PC-3 (cell line): ENCODE data around the genes AGFG2, LRCH4 and MUC3A.

- RAMPAGE, long total RNA = no peak
These were observed 2.9 kb downstream of the PPP1R35 start for GRCh38 chr7:100433230-100433883.

GRCh38 chr7:100538717-100539658 lies at the start of gene AGFG2:
Gene AGFG2, plus strand, starts transcription at chr7:100539203.
- RAMPAGE, long total RNA = no peak

- RAMPAGE, long total RNA = no peak
These were observed 5.7 kb downstream of the AGFG2 start for GRCh38 chr7:100544382-100545460.

GRCh38 chr7:100552101-100552817 lies 13.3 kb downstream of the AGFG2 start:
- RAMPAGE, long total RNA = no peak

DNA sequence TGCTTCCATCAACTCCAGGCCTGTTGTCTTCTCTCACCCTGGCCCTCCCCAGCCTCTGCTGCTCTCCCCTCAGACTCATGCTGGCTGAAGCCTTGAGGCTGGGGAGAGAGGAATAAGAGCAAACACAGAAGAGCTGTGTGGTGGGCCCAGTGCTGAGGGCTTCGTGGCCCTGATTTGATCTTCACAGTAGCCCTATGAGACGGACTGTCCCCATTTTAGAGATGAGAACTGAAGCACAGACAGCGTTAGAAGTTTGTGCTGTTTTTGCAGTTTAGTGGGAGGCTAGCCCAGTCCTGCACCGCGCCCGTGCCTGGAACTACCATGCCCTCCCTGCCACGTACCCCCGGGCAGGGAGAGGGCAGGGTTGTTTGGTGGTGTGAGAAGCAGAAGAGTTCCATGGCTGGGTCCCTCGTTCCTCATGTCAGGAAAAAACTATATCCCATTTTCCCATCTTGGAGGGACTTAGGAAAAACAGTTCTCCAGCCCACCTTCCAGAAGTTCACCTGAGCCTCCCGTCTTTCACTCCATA lies 10.3 kb downstream of the SAP25 start:
- RAMPAGE, long total RNA = no peak

GRCh38 chr7:100572930-100573298 lies 786 bp downstream of the SAP25 start:
- RAMPAGE, long total RNA = no peak

- RAMPAGE, long total RNA = no peak
These were observed at the start of gene LRCH4 for GRCh38 chr7:100586023-100586246. Gene LRCH4, minus strand, starts transcription at chr7:100586129.

DNA sequence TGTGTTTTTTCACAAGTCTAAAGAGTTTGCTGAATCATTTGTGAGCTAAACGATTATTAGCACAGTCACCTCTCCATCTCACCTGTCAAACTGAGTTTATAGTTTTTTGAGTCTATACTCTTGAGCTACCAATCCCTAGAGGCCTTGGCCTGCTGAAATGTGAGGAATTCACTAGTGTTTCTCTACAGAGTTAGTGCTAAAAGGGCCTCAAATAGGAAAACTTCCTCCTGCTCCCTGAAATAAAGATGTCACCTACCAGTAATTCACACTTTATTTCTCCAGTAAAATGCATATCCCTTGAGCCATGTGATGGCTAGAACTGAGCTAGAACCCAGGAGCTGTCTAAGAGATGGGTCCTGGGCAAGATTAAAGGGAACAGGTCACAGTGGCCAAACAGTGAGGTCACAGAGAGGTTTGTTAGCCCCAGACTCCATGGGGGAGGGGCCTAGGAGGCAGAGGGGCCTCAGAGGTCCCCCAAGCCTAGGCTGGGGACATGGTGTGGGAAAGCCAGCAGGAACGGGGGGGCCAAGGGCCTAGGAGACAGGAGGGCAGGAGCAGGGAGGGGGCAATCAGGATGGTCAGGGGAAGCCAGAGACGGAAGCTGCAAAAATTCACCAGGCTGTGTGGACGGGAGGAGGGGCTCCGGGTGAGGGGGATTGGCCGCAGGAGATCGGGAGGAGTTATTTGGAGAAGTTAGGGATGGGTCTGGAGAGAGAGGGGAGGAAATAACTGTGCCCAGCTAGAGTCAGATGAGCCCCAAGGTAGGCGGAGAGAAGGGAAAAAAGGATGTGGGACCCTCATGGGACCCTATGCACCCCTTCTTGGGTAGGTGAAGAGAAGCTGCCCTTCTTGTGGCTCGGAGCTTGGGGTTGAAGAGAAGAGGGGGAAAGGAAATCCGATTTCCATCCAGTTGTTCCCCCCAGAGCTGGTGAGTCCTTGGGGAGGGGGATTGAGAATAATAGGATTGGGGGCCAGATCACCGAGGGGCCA lies 3.3 kb downstream of the FBXO24 start:
- RAMPAGE, long total RNA = no peak

- RAMPAGE, long total RNA = no peak
These were observed 14.2 kb downstream of the MOSPD3 start for GRCh38 chr7:100626084-100627433.

DNA sequence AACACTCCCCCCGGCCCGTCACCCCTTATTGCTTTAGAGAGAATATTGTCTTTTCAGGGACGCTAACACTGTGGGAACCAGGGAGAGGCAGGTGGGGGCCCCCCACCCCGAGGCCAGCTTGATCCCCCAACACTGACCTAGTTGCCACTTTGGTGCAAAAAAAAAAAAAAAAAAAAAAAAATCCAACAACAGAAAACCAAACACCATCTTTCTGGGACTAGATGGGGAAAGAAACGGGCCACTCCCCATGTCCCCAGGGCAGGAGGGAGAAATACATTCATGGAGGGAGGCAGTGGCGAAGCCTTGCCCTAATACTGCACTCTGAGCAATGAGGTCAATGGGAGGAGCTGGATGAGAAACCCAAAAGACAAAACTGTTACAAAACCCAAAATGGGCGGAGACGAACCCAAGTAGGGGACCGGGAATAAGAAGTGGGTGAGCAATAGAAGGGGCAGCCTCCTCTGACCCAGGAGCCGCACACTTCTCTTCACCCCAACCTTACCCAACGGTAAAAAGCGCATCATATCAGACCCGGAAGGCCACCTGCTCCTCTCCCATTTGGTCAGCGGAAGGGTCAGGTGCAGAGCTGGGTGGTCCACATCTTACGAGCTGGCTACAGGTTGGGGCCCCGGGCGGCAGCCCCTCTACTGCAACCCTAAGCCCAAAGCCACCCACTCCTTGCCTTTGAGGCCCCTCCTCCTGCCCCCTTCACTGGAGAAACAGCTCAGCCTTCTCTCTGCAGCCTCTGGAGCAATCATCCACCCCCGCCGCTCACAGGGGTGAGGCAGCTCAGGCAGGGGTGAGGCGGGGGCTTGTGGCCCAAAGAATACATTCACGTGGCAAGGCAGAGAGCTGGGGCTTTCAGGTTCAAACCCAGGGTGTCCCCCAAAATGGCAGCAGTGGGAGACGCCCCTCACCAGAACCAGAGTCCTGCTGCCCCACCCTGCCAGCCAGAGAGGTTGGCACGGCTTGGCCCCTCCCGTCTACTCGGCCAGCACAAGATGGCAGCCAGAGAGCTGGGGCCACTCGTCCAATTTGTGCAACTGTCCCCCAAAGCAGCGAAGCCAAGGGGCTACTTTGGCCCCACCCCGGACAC lies 6.8 kb downstream of the GNB2 start:
- RAMPAGE, long total RNA = no peak

GRCh38 chr7:100705168-100705803 lies 635 bp upstream of the POP7 start:
- RAMPAGE, long total RNA = no peak

DNA sequence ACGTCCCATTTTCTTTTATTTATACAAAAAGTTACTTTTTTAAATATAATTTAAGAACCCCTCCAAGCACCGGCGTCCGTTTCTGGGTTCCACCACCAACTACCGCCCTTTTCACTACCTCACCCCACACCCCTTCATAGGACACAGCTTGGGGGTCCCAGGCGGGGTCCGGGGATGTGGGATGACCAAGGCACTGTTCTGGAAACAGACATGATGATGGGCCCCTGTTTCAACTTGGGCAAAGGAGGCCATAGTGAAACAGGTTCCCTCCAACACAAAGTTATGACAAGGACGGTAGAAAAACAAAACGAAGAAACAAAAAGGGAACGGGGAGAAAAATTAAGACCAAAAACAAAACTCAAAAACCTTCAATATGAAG lies 24.8 kb downstream of the EPHB4 start:
- RAMPAGE, long total RNA = no peak

GRCh38 chr7:100825862-100826335 lies 1.4 kb downstream of the EPHB4 start:
- RAMPAGE, long total RNA = no peak

DNA sequence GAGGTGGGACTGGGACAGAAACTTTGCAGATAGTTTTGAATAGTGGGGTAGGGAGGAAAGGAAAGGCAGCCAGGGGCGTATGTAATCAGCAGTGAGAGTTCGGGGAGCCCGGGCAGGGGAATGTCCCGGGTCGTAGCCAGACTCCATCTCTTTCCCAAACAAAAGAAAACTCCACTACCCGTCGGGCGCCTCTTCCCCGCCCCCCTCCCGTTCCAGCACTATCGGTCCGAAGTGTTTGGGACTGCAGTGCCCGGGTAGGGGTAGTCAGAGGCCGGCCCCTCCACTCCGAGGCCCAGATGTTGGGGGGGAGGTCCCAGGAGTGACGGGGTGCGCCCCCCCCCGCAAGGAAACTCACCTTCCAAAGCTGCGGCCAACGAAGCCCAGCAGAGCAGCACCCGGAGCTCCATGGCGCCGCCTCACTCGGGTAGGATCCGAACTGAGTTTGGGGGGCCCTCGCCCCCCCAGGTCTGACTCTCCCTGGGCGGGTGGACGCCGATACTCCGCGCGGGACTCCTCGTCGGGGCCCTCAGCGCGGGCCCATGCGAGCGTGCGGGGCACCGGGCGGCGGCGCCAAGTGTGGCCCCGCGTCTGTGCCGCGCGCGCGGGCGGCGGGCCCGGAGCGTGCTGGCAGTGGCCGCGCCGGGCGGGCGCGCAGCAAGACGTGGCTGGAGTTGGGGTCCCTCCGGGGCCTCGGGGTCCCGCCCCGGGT lies 545 bp downstream of the EPHB4 start:
- RAMPAGE, long total RNA = no peak

- RAMPAGE, long total RNA = no peak
These were observed 2.0 kb downstream of the UFSP1 start for GRCh38 chr7:100887474-100887969.

GRCh38 chr7:100890098-100890682 lies 675 bp upstream of the UFSP1 start:
- RAMPAGE, long total RNA = no peak

GRCh38 chr7:100891111-100892102 lies 1.9 kb upstream of the UFSP1 start:
- RAMPAGE, long total RNA = no peak

- RAMPAGE, long total RNA = no peak
These were observed 18.5 kb upstream of the ACHE start for GRCh38 chr7:100913945-100914805.

DNA sequence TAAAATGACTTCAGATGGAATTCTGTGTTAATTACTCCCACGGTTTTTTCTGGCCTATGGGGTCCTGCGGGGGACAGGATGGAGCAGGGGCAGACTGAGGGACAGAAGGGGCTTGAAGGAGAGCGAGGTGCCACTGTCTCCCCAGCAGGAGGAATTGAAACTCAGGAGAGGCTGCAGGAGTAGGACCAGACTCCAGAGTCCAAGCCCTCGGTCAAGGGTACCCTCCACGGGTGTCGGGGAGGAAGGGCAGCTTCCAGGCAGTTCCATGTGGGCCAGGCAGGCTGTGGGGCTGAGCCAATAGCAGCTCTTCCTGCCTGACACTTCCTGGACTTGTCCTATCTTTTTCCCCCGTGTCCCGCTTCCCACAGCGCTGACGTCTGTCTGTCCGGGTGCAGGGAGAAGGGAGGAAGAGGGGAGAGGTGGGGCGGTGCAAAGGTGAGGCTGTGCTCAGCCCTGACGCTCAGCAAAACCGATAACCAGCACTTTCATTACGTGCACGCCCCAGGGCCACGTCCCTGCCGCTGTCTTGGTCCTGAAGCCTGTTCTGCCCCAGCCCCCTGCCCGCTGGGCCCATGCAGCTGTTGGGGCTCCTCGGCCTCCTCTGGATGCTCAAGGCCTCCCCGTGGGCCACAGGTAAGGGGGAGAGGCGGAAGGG lies at the start of gene MUC3A:
Gene MUC3A, plus strand, starts transcription at position 482 of the 655 bp plus-strand sequence.
- RAMPAGE, long total RNA = no peak

DNA sequence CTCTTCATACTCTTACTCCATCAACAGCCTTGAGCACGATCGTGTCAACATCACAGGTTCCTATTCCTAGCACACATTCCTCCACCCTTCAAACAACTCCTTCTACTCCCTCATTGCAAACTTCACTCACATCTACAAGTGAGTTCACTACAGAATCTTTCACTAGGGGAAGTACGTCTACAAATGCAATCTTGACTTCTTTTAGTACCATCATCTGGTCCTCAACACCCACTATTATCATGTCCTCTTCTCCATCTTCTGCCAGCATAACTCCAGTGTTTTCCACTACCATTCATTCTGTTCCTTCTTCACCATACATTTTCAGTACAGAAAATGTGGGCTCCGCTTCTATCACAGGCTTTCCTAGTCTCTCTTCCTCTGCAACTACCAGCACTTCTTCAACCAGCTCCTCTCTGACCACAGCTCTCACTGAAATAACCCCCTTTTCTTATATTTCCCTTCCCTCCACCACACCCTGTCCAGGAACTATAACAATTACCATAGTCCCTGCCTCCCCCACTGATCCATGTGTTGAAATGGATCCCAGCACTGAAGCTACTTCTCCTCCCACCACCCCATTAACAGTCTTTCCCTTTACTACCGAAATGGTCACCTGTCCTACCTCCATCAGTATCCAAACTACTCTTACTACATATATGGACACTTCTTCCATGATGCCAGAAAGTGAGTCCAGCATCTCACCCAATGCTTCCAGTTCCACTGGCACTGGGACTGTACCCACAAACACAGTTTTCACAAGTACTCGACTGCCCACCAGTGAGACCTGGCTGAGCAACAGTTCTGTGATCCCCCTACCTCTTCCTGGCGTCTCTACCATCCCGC lies 9.5 kb upstream of the MUC12 start:
- RAMPAGE, long total RNA = no peak